Upper lobe of left lung (tissue), 5 donors: Measurements from ENCODE around the gene PLPP4.

DNA sequence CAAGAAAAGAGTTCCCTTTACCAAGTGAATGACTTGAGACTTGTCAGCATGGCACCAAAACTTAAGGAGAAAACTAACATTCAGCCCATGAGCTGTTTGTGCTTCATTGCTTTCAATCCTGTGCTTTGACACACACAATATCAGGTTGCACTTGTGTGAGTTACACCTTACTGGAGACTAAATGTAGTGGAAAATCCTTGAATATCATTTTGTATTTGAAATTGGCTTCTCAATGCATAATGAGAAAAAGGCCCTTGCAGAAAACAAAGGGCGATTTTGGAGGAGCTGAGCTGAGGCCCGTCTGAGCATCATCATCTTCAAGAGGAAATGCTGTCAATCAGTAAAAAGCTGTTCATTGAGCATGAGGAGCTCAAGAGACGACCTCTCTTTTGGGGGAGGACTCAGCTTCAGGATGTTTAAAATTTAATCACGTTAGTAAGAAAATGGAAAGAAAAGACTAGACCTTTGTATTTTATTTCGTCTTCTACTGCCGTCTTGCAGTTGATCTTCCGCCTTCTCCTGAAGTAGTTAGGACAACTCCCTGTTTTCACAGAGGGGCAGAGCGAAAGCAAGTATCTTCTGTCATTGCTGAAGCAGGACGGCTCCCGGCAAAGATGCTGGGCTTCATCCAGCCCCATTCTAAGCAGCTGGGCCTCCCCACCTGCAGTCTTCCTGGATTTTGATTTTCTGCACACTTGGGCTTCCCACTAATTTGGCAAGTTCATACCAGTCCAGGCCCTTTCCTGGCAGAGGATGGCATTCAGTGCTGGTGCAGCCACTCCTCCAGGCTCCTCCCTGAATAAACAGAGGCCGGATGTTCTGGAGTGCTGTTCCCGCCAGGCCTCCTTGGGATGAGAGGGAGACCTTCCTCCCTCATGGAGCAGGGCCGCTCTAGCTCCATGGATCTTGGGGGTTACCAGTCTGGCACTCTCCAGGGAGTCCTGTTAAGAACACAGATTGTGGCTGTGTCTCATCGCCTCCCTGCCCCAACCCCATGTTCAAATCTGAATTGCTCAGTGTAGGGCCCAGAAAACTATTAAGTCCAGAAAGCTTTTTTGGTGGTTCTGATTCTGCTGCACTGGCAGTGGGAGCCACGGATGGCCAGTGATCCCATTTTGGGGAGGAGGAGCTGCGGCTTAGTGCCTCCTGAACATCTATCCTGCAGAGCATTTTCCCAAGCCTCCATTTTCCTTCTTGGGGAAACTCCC, 3.2 kb downstream of the BAG3 start:
- PRO-cap, 2 experiments = peak in 1 of 2 experiments; most common minus-strand start position 671 of the sequence (in 1)
- RAMPAGE, long total RNA, 4 experiments = no peak in any of the 4 experiments

- PRO-cap, 2 experiments = no peak in any of the 2 experiments
- RAMPAGE, long total RNA, 4 experiments = no peak in any of the 4 experiments
These were observed 15.3 kb downstream of the BAG3 start for GRCh38 chr10:119666390-119667024.

DNA sequence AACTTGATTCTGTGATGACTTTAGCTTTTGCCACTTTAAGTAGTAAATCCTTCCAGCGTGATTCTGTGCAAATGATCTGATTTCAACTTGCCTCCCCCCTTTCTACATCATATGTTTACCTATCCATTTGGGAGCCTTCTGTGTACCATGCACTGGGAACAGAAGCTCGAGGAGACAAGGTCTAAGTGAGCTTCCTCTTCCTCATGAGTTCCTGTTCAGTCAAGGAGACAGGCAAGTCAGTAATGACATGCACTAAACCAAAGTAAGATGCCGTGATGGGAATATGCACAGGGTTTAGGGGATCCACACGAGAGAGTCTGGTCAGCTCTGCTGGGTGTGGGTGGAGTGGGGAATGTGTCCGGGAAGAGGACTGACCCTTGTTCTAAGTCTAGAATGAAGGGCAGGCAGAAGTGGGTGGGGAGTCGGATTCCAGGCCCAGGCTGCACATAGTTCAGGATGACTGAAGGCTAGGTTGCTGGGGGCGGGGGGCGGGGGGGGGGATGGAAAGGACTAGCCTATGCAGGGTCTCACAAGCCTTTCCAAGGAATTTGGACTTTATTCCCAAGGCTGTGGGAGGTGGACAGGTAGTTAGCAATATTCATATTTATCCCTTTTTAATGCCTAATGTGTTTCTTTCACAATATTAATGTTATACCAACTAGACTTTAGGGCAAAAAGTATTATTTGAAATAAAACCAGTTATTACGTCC, 17.5 kb downstream of the INPP5F start:
- PRO-cap, 2 experiments = no peak in any of the 2 experiments
- RAMPAGE, long total RNA, 4 experiments = no peak in any of the 4 experiments

- PRO-cap, 2 experiments = no peak in any of the 2 experiments
- RAMPAGE, long total RNA, 4 experiments = no peak in any of the 4 experiments
These were observed 29.6 kb downstream of the MCMBP start for GRCh38 chr10:119843043-119843483.

GRCh38 chr10:119849333-119849879, 23.2 kb downstream of the MCMBP start:
- PRO-cap, 2 experiments = no peak in any of the 2 experiments
- RAMPAGE, long total RNA, 4 experiments = start-site peak on the minus strand in 1 of 4 experiments, at chr10:119849456-119849463 at its widest, 11 reads per replicate

GRCh38 chr10:120355054-120355408, 102.0 kb upstream of the PLPP4 start:
- PRO-cap, 2 experiments = no peak in any of the 2 experiments
- RAMPAGE, long total RNA, 4 experiments = no peak in any of the 4 experiments

DNA sequence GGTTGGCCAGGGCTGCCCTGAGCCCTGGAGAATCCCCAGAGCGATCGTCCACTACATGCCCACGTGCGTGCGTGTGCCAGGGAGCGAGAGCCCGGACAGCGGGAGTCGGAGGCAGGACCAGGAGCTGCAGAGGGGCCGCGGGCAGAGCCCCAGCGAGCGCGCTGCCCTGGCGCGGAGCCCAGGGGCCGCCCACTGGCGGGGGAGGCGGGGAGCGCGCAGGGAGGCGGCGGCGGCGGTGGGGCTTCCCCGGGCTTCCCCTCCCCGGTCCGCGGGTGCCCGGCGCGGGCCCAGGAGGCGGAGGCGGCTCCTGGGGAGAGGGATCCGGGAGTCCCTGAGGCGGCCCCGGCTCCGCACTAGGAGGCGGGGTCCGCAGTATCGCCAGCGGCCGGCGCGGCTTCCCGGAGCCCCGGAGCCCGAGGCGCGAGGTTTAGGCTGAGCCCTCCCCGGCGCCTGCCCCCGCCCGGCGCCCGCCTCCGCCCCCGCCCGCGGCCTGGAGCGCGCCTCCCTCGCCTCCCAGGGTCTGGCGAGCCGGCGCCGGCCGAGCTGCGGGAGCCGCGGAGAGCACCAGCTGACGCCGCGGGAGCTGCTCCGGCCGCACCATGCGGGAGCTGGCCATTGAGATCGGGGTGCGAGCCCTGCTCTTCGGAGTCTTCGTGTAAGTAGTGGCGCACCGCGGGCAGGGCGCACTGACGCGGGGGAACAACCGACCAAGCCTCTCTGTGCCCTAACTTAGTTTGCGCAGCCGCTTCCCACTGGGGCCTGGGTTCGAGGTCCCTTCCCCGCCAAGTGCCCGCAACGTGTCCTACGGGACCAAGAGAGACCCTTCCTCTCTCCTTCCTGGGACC, at the start of gene PLPP4:
Gene PLPP4 (plus strand): TSS at position 521 of the 845 bp plus-strand sequence.
- PRO-cap, 2 experiments = no peak in any of the 2 experiments
- RAMPAGE, long total RNA, 4 experiments = no peak in any of the 4 experiments

- PRO-cap, 2 experiments = no peak in any of the 2 experiments
- RAMPAGE, long total RNA, 4 experiments = no peak in any of the 4 experiments
These were observed 261.3 kb downstream of the WDR11 start for GRCh38 chr10:121112367-121112901.

GRCh38 chr10:121485240-121485934, 112.9 kb downstream of the FGFR2 start:
- PRO-cap, 2 experiments = no peak in any of the 2 experiments
- RAMPAGE, long total RNA, 4 experiments = no peak in any of the 4 experiments

- PRO-cap, 2 experiments = no peak in any of the 2 experiments
- RAMPAGE, long total RNA, 4 experiments = start-site peak on the minus strand in 1 of 4 experiments, at chr10:121496061-121496717 at its widest, 5 to 17 reads per replicate
These were observed 102.2 kb downstream of the FGFR2 start for GRCh38 chr10:121495581-121496886.

GRCh38 chr10:121503602-121504192, 94.5 kb downstream of the FGFR2 start:
- PRO-cap, 2 experiments = no peak in any of the 2 experiments
- RAMPAGE, long total RNA, 4 experiments = start-site peak on the minus strand in 1 of 4 experiments, at chr10:121503791-121503799 at its widest, 20 reads per replicate

GRCh38 chr10:121597014-121597686, 1.1 kb downstream of the FGFR2 start:
- PRO-cap, 2 experiments = no peak in any of the 2 experiments
- RAMPAGE, long total RNA, 4 experiments = no peak in any of the 4 experiments

- PRO-cap, 2 experiments = no peak in any of the 2 experiments
- RAMPAGE, long total RNA, 4 experiments = start-site peak on the minus strand in 2 of 4 experiments, at chr10:121959477-121959601 at its widest, 19 to 22 reads per replicate
These were observed 15.7 kb downstream of the NSMCE4A start for GRCh38 chr10:121959147-121959842.

- PRO-cap, 2 experiments = no peak in any of the 2 experiments
- RAMPAGE, long total RNA, 4 experiments = no peak in any of the 4 experiments
These were observed 396 bp upstream of the NSMCE4A start for GRCh38 chr10:121975452-121975774.

- PRO-cap, 2 experiments = no peak in any of the 2 experiments
- RAMPAGE, long total RNA, 4 experiments = no peak in any of the 4 experiments
These were observed 1.7 kb upstream of the NSMCE4A start for GRCh38 chr10:121976592-121977159.

GRCh38 chr10:122021219-122022243, 32.6 kb downstream of the TACC2 start:
- PRO-cap, 2 experiments = no peak in any of the 2 experiments
- RAMPAGE, long total RNA, 4 experiments = no peak in any of the 4 experiments

DNA sequence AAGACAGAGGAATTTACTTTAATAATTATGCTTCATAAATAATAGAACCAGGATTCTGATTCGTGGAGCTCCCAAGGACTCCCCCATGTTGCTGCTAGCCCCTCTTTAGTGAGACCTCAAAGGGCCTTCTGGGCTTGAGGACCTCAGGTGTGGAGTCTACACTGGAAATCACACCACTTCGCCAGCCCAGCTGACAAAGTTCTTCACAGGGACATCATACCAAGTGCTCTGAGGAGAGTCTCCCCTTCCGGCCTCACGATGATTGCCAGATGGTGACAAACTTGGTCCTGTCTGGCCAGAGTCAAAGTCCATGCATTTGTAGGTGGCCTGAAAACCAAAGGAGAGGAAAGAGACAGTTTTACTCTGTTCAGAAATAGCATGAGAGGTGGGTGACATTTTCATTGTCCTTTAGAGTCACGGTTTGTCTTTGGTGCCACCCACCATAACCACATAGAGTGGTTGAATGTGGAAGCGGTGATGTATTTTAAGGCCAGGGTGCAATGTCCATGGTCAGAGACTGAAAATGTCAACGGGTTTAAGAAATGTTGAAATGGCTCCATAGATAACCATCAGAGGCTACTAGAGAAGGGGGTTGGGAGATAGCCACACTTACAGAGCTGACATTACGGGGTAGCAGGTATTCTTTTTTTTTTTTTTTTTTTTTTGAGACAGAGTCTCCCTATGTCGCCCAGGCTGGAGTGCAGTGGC, 33.0 kb downstream of the BTBD16 start:
- PRO-cap, 2 experiments = no peak in any of the 2 experiments
- RAMPAGE, long total RNA, 4 experiments = no peak in any of the 4 experiments

DNA sequence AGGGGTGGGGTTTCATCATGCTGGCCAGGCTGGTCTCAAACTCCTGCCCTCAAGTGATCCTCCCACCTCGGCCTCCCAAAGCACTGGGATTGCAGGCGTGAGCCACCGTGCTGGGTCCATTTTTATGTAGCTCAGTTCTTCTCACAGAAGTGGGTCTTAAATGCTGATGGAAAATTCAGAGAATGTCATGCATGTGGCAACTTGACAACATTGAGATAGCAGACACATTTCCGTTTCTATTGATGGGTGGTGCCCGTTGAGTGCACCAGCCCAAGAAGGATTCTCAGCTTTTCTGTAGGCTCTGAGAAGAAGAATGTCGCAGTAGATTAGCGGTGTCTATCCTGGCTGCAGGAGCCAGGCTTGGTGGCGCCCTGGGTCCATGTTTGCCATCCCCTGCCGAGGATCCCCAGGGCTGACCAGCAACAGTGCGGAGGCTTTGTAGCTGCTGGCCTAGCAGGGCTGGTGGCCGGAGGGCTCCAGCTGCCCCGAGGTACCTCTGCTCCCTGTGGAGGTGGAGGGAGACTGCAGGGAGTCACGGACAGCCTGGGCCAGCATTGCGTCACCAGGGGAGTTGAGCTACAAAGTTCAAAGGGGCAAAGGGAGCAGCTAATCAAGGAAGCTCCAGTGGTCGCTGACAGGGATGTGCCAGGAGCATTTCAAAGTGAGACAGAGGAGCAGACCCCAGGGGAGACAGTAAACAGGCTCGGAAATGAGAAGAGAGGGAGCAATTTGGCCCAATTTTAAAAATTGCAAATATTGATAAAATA, 39.0 kb downstream of the BTBD16 start:
- PRO-cap, 2 experiments = no peak in any of the 2 experiments
- RAMPAGE, long total RNA, 4 experiments = no peak in any of the 4 experiments

DNA sequence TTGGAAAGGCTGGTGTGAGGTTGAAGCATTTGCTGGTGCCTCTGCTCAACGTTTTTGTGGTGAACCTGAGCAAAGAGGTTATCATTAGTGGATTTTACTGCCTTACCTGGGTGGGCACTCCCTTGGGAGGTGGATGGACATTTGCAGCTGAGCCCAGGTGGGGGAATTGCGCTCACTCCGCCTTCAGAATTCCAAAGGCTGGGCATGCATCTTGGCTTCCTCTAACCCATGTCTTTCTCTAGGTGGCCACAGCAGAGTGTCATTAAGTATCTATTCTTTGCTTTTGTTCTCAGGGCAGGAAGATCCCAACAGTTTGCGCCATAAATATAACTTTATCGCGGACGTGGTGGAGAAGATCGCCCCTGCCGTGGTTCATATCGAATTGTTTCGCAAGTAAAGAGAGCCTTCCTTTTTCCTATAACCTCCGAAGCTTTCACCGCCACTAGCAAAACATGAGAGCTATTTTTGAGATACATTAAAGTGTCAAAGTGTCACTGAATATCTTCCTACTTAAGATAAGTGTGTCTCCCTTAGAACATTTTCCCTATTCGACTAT, 27.3 kb downstream of the HTRA1 start:
- PRO-cap, 2 experiments = no peak in any of the 2 experiments
- RAMPAGE, long total RNA, 4 experiments = start-site peak on the plus strand in 1 of 4 experiments, centred at position 225 of the sequence, 5 reads per replicate

GRCh38 chr10:122491150-122491824, 29.9 kb downstream of the HTRA1 start:
- PRO-cap, 2 experiments = no peak in any of the 2 experiments
- RAMPAGE, long total RNA, 4 experiments = no peak in any of the 4 experiments